Anterior vena cava (tissue), 1 donor: ENCODE results near the gene FNDC11.

GRCh38 chr20:63032936-63034232, 26.6 kb upstream of the BHLHE23 start:
- PRO-cap: no peak

GRCh38 chr20:63101647-63102968, 95.3 kb upstream of the BHLHE23 start:
- PRO-cap: no peak

DNA sequence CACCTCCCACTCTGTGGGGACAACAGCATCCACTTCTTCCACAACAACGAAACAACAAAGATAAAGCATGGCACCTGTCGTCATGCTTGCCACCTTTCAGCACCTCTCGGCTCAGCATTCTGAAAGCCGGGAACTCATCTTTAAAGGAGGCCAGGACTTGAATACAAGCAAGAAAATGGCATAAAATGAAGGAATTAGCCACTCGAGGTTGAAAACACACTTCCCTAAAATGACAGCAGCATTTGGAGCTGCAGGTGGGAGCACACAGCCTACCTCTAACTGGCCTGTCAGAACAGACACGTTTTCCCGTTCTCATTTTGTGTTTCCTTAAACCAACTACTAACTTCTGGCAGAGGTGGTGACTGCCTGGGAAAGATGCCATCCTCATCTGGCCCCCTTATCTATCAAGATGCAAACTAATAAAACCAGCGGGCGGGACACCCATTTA, 21.8 kb downstream of the YTHDF1 start:
- PRO-cap: no peak

DNA sequence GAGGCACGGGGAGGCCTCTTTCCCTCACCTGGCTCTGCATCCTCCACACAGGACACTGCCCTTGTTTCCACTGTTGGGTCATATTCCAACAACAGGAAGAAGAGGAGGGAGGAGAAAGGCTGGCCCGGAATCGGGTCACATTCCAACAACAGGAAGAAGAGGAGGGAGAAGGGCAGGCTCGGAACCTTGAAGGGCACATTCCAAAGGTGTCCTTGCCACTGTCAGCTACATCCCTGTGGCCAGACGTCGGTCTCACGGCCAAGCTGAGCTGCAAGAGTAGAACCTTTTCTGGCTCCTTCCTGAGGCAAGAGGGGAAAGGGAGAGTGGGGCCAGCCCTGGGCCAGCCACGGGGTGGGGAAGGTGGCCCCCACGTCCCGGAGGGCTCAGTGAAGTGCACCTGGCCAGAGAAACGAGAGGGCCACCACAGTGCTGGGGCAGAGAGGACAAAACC, 25.4 kb downstream of the CHRNA4 start:
- PRO-cap: no peak

GRCh38 chr20:63363779-63364073, 2.6 kb upstream of the CHRNA4 start:
- PRO-cap: no peak

- PRO-cap: no peak
Measured at GRCh38 chr20:63365154-63365715, 4.1 kb upstream of the CHRNA4 start.

DNA sequence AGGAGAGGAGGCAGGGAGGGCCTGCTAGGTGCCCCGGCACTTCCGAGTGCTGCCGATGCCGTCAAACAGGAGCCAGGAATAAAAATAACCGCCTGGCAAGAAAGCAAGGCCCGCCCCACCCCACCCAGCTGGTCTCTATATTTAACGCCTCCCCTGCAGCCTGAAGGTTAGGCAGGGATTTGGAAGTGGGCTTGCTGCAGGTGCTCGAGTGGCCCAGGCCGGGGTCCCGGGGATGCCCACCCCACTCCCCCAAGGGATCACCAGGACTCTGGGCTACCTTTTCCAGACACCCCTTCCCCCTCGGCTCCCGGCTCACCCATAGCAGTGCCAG, 1.6 kb upstream of the EEF1A2 start:
- PRO-cap: unidirectional peak, plus-strand start at position 170 of the sequence

DNA sequence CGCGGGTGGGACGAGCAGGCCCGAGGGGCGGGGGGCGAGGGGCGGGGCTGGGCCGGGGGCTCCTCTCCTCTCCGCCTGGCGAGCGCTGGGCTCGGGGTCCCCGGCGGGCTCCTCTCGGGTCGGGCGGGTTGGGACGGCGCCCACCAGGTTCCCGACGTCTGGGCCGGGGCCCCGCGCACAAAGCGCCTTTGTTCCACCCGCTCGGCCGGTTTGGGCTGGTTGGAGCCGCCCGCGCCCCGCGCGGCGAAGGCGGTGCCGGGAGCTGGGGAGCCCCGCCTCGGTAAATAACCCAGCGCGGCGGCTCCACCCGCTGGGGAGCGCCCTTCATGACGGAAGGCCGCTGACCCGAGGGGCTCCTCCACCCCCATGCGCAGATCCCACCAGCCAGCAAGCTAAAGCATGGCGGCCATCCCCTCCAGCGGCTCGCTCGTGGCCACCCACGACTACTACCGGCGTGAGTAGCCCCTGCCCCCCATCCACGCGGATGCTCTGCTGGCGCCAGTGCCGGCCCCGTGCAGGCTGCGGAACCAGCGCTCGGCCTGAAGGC, 418 bp downstream of the PPDPF start:
- PRO-cap: bidirectional peak, plus-strand start at position 246 of the sequence, minus-strand start at position 160 of the sequence

DNA sequence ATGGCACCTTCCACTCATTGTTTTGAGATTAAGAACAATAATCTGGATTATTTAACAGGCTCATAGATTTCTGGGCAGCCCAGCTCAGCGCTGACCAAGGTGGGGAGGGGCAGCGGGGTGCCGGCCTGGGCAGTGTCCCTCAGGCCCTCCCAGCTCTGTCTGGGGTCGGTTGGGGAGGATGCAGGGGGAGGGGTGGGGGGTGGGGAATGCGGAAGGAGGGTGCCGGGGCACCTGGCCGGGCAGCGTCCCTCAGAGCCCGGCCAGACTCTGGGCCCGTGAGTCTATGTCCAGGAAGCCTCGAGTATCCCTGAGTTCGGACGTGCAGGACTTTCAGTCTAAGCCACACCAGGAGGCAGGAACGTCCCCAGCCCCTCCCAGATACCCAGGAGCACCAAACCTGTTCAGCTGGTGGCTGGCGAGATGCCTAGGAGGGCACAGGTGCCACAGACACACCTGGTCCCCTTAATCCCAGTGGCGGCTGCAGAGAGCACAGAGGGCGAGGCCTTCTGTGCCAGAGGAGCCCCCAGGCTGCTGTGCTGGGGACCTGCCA, 1.4 kb upstream of the PTK6 start:
- PRO-cap: no peak

DNA sequence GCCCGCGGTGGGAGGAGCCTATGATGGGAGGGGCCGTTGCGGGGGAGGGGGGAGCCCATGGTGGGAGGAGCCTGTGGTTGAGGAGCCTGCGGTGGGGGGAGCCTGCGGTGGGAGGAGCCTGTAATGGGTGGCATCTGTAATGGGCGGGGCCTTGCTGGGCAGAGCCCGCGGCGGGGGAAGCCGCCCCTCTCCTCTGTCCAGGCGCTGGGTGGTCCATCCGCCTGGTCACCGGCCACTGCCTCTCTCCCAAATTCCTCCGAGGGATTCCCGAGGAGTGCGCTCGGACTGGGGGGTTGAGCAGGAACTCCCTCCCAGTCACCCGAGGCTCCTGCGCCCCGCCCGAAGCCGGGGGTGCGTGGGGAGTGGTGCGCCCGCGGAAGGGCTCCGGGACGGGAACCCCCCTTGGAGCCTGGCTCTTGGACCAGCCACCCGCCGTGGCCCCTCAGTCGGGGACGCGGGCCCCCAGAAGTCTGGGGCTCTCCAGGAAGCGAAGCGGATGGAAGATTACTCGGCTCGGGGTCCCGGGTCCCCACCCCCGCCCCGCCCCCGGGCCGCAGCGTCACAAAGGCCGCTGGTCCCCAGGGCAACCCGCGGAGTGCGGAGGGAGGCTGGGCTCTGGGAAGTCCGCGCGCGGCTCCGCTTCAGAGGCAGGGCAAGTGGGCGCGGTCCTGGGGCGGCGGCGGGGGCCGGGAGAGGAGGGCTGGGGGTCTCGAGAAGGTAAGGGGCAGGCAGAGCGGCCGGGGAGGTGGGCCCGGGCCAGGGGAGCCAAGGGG, at the start of gene FNDC11:
Gene FNDC11, plus strand, starts transcription at position 605 of the 773 bp plus-strand sequence.
- PRO-cap: unidirectional peak, plus-strand start at position 161 of the sequence

DNA sequence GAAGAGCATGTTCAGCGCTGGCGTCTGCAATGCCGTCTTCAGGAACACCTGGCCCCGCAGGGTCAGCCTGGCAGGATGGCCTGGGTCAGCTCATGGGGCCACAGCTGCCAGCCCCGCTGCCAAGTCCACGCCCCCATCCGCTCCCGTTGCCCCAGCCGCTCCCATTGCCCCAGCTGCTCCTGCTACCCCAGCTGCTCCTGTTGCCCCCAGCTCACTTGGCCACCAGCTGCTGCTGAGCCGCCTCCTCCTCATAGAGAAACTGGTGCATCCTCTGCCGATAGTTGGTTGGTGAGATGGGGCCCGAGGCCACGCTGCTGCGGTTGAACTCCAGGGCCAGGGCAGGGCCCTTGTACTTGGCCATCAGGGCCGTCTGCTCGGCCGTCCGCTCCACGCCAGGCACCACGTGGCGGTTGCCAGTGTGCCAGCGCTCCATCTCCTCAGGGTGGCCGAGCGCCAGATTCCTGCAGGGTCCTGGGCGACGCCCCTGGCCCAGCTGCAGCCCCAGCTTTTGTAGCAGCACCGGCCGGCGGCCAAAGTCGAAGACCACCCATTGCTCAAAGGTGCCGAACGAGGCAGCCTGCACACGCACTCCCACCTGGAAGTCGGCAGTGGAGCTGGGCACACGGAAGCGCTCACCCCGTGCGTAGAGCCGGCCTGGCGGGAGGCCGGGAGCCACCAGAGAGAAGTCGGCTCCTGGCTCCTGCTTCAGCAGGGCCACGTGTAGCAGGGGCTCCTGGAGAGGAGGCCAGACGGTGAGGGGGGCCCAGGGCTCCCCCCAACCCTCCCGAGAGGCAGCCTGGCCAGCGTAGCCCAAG, 4.9 kb downstream of the HELZ2 start:
- PRO-cap: no peak

DNA sequence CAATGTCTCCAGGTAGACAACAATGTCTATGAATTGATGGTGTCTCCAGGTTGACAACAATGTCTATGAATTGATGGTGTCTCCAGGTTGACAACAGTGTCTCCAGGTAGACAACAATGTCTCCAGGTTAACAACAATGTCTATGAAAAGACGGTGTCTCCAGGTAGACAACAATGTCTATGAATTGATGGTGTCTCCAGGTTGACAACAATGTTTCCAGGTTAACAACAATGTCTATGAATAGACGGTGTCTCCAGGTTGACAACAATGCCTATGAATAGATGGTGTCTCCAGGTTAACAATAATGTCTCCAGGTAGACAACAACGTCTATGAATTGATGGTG, 5.9 kb upstream of the HELZ2 start:
- PRO-cap: no peak

DNA sequence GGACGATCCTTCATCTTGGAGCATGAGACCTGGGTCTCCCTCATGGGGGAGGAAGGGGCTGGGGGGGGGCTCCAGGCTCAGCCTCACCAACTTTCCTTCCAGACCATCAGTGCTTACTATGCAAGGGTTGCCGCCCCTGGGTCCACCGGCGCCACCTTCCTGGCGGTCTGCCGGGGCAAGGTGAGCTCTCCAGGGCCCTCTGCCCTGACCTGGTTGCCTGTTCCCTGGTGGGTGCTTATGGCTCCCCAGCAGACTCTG, 7.6 kb upstream of the TNFRSF6B start:
- PRO-cap: no peak

DNA sequence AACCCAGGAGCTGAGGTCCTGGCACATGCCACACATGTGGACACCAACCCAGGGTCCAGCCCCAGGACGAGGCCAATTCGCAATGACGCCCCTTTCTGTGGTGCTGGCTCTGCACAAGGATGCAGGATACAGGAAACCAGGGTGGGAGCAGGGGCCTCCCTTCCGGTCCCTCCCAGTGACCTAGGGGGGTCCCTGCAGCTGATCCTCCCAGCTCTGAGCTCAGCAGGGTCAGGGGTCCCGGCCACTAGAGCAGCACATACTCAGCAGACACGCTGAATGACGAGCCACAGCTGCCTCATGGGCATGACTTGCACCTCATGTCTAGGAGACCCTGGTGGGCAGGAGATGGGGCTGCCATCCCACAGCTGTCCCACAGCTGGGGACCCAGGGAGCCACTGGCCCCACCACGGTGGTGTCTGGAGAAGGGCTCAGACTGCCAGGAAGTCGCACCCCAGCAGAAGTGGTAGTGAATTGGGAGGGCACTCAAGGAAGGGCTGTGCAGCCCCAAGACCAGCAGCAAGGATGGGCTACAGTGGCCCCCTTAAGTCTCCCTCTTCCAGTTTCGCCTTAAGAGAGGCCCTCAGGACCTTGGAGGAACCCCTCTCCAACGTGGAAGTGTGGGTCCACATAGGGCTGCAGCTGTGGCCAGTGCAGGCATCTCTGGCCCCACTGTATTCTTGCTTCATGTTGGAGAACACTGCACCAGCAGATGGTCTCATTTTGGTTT, 3.5 kb downstream of the ARFRP1 start:
- PRO-cap: no peak

DNA sequence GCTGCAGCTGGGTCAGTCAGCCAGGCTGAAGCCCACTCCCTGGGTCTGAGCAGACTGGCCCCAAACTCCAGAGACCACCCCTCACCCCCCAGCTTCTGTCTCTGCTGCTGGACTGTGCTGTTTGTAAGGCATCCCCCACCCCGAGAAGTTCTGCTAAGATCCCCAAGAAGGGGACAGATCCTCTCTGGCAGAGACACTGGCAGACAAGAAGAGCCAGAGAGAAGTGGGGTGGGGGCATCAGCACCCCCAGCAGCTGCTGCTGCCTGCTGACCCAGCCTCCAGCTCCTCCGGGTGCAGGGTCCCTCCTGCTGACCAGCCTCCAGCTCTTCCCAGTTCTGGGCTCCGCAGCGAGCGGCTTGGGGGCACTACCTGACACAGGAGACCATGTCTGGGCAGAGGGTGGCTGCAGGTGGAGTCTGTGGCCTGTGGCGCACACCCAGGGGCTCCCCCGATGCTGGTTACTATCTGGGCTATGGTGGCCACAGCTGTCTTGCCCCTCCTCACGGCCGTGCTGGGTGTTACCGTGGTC, 363 bp downstream of the LIME1 start:
- PRO-cap: no peak

DNA sequence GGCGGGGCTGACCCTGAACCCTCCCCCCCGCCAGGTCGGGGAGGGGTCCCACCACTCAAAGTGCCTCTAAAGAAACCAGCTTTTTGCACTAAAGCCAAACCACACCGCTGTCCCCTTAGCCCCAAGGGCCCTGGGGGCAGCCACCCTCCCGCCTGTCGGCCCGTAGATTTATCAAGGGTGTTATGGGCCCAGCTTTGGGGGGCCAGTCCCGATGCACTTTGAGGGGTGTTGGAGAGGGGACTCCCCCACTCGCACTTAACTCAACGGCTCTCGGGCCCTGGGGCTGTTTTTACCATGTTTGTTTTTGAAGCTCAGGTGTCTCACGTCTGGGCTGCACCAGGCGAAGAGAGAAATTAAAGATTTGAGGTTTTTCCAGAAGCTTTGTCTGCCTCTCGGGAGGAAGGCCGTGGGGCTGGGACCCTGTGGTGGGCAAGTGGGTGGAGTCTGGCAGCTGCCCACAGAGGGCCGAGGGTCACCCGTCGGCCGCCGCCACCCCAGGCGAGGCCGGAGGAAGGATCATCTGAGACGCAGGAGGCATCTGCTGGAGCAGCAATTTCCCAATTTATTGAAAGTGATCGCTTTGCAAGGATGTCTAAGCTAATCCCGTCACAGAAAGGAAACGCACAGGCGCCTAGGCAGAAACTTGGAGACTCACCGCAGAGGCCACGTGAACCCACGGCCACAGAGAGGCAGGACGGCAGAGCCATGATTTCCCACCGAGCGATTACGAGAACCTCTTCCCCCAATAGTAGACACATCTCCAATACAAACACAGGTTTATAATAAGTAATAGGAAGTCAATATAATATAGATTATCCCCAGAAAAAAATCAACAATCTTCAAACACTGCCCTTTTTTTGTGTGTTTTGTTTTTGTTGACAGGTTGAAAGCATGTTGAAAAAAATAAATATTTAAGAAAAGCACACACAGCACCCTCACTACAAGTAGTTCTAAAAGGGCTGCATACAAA, 3.8 kb downstream of the SLC2A4RG start:
- PRO-cap: no peak

- PRO-cap: no peak
Measured at GRCh38 chr20:63746851-63747384, 7.3 kb downstream of the SLC2A4RG start.

GRCh38 chr20:63750827-63751348, 11.3 kb downstream of the SLC2A4RG start:
- PRO-cap: no peak

- PRO-cap: bidirectional peak, plus-strand start at chr20:63830282, minus-strand start at chr20:63830146
Measured at GRCh38 chr20:63829728-63830812, 994 bp downstream of the ZBTB46 start.

DNA sequence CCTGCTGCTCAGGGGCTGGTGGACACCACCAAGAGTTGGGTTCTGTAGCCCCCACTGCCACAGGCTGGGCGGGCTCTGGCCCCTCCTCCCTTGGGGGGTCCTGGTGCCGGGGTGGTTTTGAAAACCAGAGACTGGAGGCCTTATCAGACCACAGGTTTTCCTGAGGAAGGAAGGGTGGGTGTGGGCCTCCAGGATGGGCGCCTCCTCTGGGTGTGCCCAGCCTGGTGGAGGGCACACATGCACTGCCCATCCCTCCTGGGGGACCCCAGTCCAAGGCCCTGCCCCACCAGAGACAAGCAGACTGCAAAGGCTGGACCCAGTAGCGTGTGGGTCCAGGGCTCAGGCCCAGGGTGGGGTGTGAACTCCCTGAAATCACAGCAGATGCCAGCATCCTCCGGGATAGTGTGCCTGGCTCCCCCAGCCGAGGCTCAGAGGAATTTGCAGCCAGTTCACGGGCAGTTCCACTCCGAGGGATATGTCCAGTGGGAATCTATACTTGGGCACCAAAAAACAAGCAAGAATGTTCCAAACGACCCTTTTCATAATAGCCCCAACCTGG, 13.5 kb upstream of the ZBTB46 start:
- PRO-cap: no peak